Colon Carcinoma Metastatic in the Brain (tissue), 2 donors: ENCODE measurements around a stretch of chr7.

GRCh38 chr7:45720467-45720913 is 146.3 kb downstream of the ADCY1 start:
- PRO-cap, 2 experiments = no peak in any of the 2 experiments

DNA sequence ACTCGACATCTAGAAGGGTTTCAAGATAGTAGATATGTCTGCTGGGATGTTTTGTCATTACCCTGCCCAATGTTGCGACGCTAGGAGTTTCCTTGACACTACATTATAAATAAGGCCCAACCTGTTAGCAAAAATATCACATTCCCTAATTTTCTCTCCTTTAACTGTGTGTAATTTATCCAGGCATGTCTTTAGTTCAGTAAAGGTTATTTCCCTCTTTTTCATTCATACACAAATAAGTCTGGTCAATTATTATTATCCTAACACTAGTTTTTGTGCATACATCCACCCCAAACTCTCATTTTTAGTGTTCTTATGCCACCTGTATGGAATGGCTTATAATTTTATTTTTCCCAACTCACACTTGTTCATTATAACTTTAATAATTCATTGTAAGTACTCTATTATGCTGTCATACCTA is 145.3 kb downstream of the CCDC201 start:
- PRO-cap, 2 experiments = no peak in any of the 2 experiments

DNA sequence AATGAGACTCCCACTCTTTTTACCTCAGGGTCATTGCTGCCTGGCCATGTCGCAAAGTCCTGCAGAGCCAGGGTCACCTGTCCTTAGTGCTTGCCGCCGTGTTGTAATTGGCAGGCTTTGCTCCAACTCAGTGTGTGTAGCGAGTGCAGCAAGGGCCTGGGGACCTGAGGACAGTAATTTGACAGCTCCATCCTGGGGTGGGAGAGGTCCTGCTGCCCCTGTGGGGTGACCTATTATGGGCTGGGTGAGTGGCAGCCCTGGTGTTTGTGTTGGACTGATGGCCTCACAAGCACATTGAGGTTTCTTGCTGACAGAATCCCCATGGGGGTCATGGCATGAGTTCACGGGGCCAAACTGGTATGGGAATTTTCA is 7.7 kb upstream of the IGFBP1 start:
- PRO-cap, 2 experiments = no peak in any of the 2 experiments

GRCh38 chr7:45892504-45893114 is 4.3 kb downstream of the IGFBP1 start:
- PRO-cap, 2 experiments = no peak in any of the 2 experiments

- PRO-cap, 2 experiments = peak in 1 of 2 experiments; most common plus-strand start chr7:46216282 (in 1); most common minus-strand start chr7:46216092 (in 1)
These were observed 294.9 kb upstream of the IGFBP3 start for GRCh38 chr7:46215722-46216720.

- PRO-cap, 2 experiments = no peak in any of the 2 experiments
These were observed 540.1 kb upstream of the IGFBP3 start for GRCh38 chr7:46461148-46461573.

DNA sequence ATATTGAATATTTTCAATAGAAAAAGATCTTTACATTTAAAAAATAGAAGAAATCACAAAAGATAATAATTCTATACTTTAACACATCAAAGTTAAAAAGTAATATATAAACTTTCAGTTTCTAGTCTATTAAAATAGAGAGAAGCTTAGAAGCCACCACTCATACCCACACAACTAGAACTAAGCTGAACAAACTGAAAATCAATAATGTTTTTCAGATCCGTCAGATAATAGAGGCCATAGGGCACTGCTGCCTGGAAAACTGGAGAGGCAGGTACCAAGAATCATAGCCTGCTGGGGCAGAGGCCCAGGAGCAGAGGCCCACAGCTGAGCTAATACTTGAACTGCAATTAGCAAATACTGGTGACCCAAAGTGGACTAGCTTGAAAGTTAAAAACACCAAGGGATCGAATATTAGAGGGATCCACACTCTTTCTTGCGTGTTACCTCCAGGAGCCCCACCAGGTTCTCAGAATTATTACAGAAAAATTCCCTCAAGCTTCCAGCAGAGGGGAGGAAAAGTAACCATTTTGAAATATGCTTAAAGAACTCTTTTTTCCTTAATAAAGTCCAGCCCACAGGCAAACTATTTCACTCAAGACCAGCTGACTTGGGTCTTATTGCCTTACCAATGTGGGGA is 774.0 kb upstream of the IGFBP3 start:
- PRO-cap, 2 experiments = no peak in any of the 2 experiments

DNA sequence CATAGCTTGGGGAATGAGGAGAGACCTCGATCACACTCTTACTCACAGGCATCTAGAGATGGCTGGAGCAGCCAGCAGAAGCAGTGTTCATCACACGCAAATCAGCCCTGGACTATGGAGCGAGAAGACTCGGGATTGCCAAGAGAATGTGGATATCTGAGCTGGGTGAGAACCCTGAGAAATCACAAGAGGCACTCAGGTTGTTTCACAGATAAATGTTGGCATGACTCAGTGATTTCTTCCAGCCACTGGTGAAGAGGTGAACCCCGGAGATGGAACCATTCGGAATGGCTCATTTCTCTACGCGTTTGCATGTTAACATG is 820.1 kb upstream of the IGFBP3 start:
- PRO-cap, 2 experiments = no peak in any of the 2 experiments

DNA sequence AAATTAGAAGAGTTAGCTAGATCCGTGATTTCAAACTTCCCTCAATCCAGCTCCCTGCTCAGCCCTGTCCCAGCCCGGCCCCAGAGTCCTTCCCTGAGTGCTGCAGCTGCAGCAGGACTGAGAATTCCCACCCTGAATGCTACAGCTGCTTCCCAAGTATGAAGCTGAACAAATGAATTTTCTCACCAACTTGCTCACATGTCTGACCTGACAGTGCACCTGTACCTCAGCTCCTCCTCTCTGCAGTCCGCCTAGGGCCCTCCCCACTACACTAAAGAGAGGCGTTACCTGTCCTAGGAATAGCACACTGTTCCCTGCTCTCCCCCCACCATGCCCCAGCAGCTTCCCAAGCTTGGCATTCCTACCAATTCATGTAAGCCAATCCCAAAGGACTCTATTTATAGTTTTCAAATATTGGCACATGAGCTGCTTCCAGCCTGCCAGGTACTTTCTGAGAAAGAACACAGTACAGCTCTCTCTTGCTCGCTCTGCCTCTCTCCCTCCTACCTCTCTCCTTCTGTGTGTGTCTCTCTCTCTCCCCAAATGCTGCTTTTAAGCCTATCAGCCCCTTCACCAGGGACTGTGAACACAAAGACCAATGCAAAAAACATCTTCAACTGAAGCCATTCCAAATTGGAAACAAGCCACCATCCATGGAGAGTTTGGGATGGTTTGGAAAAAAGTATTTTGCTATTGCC is 400.1 kb downstream of the TNS3 start:
- PRO-cap, 2 experiments = no peak in any of the 2 experiments

DNA sequence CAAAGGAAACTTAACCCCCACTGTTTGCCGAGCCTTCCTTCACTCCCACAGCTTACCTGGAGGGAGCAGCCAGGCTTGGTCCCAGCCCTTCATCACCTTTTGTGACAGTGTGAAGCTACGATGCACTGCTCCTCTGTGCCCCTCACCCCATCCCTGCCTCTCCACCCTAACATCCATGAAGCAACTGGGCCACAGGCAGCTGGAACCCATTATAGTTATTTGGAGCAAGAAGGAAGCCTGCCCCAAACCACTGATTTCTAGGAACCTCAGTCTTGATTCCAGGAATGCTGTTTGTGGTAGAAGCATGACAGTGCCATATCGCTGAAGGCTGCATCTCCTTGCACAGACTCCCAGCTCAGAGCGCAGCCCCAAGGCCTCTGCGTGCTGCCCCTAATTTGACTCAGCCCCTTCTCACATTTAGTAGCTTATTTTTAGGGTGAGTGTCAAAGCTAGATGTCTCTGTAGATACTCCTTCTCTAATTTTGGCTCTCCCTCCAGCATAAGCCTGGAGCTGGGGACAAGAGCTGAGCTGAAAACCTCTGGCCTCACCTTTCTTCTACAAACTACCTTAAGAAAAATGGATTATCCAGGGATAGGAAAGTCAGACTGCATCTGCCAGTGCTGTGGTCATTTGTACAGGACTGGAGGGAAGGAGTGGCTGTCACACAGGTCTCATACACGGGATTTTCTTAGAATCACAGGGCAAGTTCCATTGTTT is 363.0 kb downstream of the TNS3 start:
- PRO-cap, 2 experiments = no peak in any of the 2 experiments

GRCh38 chr7:47259765-47260221 is 322.1 kb downstream of the TNS3 start:
- PRO-cap, 2 experiments = no peak in any of the 2 experiments

GRCh38 chr7:47276206-47276699 is 305.7 kb downstream of the TNS3 start:
- PRO-cap, 2 experiments = no peak in any of the 2 experiments

DNA sequence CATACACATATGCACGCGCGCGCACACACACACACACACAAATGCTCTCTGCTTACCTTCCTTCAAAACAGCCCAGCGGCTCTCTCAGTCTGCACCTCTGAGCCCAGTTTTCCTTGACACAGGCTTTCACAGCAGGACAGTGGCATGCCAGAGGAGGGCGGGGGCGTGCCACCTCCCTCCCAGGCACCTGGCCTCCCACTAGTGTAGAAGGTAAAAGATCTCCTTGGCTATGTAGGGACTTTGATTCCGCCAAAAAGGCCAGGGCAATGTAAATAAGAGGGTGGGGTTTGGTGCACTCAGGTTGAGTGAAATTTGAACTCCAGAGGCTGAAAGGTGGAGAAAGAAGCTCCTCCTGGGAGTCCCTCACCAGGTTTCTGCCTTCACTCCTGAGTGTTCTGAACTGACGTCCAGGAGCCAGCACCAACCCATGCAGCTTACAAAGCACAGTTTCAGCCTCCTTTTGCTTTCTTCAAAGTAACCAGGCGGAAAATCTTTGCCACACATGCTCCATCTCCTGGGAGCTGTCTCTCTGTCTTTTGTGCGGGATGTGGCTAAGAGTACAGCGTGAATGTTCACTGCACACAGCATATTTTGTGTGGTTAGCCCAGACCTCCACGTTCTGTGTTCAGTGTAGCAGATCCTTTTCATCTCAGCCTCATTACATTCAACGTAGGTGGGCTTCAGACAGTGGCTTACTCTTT is 201.0 kb downstream of the TNS3 start:
- PRO-cap, 2 experiments = peak in 2 of 2 experiments; most common plus-strand start position 383 of the sequence (in 1); most common minus-strand start position 99 of the sequence (in 2)

DNA sequence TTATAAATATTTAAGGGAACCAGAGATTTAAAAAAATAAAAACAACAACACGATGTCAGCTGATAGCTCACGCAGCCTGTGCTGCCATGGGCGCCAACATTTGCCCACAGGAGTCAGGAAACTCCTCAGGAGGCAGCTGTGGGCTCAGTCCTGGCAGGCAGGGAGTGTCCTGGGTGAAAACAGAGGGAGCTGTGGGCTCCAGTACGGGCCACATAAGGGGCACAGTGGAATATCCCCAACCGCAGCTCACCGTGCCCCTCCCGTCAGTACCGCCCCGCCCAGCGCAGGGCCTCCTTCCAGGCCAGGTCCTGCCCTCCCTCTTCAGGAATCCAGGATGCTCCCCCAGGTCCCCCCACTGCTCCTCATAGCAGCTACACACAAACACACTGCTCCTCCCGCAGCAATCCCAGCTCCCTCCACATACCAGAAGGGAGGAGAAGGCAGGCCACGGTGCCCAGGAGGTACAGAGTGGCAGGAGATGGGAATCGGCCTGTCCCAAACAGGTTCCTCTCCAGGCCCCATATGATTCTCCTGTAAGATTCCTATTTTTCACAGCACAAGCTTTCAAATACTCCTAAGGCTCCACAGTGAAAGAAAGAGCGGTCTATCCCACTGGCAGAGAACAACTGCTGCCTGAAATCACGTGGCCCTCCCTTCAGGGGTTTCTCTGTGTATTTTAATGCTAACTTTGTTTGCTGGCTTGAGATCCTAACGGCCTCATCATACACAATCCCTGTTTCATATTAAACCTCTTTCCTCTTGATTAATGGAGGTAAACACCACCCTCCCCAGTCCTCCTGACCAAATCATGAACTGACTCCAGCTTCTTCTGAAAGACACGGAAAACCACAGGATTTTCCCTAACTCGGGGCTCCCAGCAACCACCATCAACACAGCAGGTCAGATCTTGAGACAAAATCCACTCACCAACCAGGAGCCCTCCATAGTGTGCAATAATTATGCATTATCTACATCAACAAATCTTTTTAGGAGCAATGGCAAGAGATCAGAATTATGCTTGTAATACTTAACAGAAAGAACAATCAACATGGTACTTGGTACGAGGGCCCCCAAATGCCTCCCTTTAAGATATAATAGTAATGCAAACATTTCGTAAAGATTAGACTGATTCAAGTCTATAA is 178.7 kb downstream of the TNS3 start:
- PRO-cap, 2 experiments = no peak in any of the 2 experiments

DNA sequence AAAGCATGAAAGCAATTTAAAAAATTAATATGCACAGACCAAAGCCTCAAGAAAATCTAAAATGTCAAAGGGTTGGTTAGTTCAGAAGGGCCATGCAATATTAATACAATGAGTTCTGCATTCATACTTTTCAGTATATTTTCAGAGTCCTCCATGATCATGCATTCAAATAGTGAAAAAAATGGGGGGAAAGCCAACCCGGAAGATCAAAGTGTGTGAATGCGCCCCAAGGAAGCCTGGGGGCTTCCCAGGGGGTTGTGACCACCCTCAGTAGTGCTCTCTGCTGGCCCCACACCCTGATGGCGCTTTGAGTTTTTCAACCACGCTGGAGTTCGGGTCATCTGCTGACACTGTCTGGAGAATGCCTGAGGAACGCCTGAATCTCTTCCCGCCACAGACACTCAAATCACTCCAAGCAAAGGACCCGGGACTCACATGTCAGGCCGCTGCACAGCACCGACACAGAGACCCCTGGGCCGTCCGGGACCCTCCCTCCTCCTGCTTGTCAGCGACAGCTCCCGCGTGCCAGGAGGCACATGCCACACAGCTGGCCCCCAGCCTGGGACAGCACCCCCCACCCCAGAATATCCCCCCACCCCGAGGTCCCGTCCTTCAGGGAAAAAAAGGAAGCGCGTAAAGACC is 1.0 kb downstream of the TNS3 start:
- PRO-cap, 2 experiments = no peak in any of the 2 experiments

DNA sequence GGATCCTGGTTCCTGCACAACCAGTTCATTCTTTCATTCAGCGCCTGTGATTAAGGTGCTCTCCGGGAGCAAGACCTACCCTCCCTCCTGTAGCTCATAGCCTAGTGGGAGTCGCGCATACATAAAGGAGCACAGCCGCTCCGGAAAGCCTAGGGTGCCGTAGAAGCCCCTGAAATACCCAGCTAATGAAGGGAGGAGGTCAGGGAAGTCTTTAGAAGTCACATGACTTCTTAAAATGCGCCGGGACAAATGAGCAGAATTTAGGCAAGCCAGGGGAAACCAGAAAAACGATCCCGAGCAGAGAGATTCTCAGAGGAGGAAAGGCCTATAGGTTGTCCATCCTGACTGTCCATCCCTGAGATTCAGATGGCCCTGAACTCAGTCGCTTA is 526 bp upstream of the TNS3 start:
- PRO-cap, 2 experiments = no peak in any of the 2 experiments

DNA sequence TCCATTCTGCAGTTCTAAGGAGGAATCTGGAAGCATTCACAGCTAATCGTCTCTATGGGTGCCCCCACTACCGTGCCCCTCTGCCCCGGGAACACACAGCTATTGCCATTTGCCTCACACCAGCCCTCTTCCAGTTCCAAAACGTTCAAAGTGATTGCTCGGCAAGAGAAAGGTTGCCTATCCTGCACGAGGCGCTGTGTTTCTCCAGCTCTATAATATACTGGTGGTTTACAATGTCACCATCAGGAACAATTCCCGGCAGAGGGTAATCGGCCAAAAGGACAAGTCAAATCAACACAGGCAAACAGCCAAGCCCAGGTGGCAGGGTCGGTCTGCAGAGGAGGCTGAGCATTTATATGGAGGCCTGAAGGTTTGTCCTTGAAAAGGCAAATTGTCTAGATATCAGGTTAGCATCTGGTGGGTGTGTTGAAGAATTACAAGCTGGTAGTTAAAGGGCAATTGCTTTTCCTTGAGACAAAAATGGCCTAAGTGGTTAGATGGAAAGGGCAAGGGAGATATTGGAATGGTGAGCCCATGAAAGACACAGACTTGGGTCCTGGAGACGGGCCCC is 29.2 kb upstream of the TNS3 start:
- PRO-cap, 2 experiments = peak in 1 of 2 experiments; most common minus-strand start position 222 of the sequence (in 1)

DNA sequence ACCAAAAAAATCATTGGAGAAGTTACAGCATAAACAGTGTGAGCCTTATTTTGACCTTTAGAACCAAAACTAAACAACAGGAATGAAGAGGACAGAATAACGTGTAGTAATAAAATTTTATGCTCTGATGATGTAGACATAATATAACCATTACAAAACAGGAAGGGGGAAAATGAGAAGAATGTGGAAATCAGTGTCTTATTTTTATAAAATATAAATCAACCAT is 8.6 kb downstream of the HUS1 start:
- PRO-cap, 2 experiments = no peak in any of the 2 experiments

DNA sequence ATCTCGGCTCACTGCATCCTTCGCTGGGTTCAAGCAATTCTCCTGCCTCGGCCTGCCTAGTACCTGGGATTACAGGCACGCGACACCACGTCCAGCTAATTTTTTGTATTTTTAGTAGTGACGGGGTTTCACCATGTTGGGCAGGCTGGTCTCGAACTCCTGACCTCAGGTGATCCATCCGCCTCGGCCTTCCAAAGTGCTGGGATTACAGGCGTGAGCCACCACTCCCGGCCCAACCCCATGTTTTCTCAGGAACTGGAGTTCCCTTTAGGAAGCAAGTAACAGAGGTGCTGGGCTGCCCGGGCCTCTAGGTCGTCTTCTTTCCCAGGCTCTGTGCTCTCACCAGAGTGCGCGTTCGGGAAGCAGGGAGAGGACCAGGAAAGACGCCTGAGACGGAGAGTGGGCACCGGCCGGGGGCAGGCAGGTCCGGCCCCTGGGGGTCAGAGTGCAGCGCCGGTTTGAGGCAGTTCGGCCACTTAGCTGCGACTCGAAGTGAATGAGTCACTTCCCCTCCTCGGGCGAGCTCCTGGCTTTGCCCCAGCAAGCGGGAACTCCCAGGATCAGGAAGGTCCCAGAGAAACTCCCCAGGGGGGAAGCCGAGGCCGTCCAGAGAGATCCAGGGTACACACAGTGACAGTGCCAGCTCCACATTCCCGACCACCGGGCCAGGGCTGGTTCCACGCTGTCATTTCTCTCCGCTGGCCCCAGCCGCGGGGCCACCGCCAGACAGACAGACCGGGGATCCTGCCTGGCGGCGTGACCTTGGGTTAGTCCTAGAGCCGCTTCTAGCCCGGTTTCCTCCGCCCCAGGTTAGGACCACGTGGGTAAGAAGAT is 748 bp upstream of the UPP1 start:
- PRO-cap, 2 experiments = peak in 2 of 2 experiments; most common plus-strand start position 270 of the sequence (in 2); most common minus-strand start position 489 of the sequence (in 2)

DNA sequence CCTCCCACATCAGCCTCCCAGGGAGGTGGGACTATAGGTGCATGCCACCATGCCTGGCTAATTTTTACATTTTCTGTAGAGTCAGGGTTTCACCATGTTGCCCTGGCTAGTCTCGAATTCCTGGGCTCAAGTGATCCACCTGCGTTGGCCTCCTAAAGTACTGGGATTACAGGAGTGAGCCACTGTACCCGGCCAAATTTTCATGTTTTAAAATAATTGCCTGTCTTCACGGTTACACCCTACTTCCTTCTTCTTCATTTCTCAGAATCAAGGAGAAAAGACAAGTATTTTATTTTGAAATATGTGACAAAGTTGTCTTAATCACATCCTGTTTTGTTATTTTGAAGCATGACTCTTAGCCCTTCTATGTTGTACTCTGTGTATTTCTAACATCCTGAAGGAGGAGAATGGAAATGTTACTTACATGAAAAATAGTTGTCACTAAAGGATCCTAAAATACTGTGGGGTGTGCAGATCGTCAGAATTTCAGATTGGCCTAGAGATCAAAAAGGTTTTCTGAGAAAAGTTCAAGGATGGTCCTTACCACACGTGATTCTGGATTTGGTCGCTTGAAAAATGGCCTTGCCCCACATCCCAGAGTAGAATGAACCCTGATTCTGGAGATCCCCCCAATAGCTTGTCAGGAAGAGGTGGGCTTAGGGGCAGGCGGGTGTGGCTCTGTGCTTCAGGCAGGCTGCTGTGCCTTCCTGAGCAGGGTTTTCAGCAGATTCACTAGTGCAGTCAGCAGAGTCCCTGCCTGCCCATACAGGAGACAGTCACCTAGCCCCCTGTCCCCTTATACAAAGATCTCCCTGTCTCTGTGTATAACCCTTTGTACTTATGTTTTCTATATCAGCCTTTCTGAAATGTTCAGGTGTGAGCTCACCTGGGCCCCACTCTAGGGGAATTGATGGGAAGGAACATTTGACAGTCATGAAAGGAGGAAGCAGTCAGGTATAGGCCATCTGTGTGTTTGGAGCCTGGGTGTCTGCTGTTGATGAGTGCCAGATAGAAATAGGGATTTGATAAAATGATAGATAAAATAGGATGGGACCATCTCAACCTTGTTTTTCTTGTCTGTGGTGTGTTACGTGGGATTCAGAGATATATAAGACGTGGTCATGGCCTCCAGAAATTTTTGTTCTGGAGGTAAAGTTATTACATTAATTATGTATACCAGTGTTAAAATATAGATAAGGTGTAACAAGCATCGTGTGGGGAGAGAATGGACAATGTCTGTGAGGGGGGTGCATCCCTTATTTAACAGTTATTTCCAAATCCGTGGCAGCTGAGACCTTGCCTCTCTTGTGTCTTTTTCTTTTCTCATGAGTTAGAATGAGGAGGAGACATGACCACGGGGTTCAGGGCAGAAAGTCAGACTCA is 8.8 kb downstream of the UPP1 start:
- PRO-cap, 2 experiments = no peak in any of the 2 experiments